Monocyte (primary cell): ENCODE data around the genes MRGPRX4, SAA4, MRGPRX1 and NAV2.

DNA sequence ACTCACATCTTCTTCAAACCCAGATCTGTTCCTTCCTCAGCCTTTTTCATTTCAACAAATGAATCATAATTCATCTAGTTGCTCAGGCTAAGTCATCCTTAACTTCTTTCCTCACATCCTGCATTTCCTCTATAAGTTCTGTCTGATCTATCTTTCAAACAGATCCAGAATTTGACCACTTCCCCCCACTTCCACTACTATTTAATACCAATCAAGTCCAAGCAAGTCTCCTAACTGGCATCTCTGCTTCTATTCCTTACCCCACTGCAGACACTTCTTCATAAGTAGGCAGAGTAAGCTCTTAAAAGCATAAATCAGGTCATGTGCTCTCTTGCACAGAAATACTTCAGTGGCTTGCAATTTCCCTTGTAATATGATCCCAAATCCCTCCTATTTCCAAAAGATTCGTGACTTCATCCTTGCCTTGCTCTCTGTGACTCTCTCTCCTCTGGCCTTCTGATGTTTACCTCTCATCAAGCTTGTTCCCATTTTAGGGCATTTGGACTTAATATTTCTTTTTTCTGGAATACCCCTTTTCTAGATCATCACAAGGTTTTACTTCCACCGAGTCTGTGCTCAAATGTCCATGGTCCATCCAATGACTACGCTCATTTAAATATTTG lies 37.5 kb upstream of the NCR3LG1 start:
- PRO-cap, 2 experiments: no peak in any of the 2 experiments

DNA sequence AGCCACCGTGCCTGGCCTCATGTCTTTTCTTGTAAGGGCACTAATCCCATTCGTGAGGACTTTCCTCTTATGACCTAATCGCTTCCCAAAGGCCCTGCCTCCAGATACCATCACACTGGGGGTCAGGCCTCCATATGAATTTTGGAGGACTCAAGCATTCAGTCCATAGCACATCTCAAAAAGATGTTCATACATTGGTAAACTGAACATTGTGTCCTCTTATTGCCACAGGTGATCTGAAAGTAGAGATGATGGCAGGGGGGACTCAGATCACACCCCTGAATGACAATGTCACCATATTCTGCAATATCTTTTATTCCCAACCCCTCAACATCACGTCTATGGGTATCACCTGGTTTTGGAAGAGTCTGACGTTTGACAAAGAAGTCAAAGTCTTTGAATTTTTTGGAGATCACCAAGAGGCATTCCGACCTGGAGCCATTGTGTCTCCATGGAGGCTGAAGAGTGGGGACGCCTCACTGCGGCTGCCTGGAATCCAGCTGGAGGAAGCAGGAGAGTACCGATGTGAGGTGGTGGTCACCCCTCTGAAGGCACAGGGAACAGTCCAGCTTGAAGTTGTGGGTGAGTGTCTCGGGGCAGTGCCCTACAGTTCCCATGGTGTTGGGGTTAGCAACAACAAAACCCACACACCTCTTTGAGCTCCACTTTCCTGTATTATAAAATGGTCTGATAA lies 5.0 kb downstream of the NCR3LG1 start:
- PRO-cap, 2 experiments: no peak in any of the 2 experiments

DNA sequence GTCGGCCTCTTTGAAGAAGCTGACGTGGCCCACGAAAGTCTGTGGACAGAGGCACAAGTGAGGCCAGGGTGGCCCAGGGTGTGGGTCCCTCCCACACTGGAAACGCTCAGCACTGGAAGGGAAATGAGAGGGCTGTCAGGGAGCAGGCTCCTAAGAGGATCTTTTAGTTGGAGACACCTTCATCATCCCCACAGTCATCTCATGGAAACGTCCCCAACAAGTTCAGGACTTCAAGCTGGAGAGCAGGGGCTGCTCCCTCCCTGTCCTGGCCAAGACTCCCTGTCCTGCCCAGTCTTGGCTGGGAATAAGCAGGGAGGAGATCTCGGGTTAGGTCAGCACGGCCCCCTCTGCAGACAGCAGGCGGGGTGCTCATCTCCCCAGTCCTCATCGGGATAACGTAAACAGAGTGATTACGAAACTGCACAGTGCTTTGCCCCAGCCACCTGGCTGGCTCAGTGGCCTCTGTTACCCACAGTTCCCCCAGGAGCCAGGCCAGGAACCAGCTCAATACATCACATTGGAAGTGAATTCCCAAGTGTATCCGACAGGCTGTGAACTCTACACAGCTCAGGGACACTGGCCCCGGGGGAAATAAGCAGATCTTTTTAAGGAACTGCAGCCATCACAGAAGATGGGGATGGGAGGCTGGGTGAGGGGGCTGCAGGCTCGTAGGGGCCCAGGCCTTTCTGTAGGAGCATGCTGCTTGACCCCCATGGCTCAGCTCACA lies 42.6 kb upstream of the KCNJ11 start:
- PRO-cap, 2 experiments: no peak in any of the 2 experiments

- PRO-cap, 2 experiments: no peak in any of the 2 experiments
Measured at GRCh38 chr11:18172472-18172992, at the start of gene MRGPRX4. TSS of gene MRGPRX4 (plus strand) at chr11:18172837.

DNA sequence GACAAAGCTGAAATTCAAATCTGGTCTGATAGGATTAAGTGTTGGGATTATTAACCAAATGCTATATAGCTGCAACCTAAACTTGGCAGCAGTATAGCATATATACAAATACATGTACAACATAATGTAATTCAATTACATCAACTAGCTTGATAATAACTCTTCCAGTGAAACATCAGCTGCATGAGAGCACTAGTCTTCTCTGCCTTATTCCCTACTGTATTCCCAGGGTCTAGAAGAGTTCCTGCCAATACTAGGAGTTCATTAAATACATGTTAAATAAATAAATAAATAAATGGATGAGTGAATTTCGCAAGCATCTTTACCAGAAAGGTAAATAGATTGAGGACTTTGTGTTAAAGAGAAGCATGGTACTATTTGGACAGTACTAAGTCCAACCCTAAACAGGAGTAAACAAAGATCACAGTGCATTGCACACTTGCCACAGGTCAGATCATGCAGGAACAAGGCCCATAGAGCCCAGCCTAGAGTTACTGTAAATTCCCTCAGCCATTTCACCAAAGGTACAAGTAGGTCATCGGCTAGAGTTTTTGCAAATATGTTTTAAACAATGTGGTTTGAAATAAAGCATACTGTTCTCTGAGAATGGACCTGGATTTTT lies 12.7 kb downstream of the SAA4 start:
- PRO-cap, 2 experiments: no peak in any of the 2 experiments

GRCh38 chr11:18236377-18237563 lies at the start of gene SAA4:
TSS of gene SAA4 (minus strand) at chr11:18236802.
- PRO-cap, 2 experiments: no peak in any of the 2 experiments

DNA sequence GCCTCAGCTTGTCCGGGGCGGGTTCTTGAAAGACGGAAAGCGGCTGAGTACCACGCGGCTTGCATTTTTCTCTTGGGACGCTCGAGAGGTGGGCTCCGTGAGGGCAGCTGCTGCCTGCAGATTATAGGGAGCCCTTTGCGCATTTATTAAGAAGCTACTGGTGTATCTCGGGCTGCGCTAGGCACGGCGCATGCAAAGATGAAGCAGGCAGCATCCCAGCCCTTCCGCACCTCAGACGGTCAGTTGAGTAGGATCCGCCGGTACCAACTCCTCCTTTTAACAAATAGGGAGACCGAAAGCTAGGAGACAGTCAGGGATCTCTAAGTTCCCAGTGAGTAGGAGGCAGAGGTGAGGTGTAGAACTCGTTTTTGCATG lies 660 bp downstream of the LDHA start:
- PRO-cap, 2 experiments: no peak in any of the 2 experiments

DNA sequence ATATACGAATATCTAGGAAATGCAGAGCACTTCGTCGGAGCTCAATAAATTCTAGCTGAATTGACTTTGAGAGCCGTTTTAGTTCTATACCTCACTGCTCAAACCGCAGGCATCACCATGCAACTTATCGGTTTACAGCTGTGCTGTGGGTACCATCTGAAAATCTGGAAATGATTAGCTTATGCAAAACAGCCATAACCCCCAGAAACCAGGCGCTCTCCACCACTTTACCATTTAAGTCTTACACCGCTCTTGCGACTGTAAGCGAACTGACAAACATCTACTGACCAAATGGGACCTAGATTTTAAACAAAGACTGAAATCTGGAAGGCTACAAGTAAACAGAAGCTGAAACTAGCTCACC lies 925 bp downstream of the SPTY2D1 start:
- PRO-cap, 2 experiments: no peak in any of the 2 experiments

GRCh38 chr11:18939204-18939582 lies at the start of gene MRGPRX1:
TSS of gene MRGPRX1 (minus strand) at chr11:18939414.
- PRO-cap, 2 experiments: no peak in any of the 2 experiments

- PRO-cap, 2 experiments: no peak in any of the 2 experiments
Measured at GRCh38 chr11:19116822-19117046, 234 bp upstream of the ZDHHC13 start.

DNA sequence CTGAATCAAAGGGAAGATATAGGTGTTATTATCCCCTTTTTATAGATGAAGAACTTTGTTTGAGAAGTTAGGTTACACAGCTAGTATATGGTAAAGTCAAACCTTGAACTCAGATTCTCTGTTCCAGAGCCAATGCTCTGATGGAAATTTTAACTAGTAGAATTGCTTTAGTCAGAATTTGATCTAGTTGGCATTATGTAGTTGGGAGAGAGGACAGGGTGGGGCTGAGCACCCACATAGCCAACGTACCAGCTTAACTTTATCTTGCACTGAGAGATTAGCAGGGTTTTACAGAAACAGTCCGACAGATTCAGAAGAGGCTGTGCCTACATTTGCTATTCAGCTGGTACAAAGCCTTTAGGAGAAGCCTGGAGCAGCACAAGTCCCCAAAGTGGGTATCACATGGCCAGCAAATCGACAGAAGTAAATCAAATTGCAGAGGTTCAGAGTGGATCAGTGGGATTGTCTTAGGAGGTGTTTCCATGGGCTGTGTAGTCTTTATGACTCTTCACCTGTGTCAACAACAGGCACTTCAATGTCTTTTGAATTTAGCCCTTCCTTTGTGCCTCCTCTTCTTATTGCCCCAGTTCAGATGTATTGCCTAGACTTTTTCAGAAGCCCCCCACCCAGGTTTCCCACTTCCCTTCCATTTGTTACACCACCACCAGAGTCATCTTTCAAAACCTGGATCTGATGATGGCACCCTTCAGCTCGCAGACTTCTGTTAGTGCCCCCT lies 7.3 kb upstream of the CSRP3 start:
- PRO-cap, 2 experiments: no peak in any of the 2 experiments

GRCh38 chr11:19394363-19394970 lies 153.7 kb upstream of the E2F8 start:
- PRO-cap, 2 experiments: no peak in any of the 2 experiments

DNA sequence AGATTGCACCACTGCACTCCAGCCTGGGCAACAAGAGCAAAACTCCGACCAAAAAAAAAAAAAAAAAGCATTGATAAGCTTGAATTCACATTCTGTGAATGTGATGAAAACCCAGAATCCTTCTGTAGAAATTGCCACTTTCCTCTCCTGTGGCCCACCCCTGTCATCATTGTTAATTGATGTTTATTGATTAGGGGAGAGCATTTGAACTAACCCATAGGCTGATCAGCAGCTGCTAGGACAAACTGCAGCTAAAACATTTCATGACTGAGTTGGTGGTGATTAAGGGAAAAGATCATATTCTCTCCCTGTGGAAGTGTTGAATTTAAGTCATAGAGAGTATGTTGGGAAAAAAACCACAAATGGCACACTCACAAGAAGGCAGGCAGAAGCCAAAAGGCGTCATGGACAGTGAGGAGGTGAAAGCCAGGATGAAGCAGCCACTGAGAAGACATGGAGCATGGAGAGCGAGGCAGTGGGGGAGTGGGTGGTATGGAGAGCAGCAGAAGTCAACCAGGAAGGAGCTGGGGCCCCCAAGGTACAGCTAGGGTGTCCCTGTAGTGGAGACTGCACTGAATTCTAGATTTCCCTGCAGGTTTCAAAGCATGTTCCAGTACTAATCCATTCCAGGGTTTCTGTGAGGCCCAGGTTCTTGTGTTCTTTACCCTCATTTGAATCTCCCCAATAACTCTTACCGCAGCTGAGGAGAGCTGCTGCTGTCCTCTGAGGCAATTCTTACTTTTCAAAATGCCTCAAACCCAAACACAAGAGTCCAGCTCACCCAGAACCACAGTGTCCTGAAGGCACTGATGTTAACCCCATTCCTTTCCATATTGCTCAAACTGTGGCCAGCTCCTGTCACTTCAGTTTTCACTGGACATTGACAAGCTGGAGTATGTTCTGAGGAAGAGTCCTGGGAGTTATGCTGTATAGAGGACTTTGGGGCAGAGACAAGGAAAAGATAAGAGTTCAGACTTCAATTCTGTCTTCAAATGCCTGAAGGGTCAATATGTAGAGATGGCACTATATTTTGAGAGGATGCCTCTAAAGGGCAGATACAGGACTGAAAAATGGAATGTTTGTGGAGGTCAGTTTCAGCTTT lies 191.8 kb upstream of the E2F8 start:
- PRO-cap, 2 experiments: no peak in any of the 2 experiments

DNA sequence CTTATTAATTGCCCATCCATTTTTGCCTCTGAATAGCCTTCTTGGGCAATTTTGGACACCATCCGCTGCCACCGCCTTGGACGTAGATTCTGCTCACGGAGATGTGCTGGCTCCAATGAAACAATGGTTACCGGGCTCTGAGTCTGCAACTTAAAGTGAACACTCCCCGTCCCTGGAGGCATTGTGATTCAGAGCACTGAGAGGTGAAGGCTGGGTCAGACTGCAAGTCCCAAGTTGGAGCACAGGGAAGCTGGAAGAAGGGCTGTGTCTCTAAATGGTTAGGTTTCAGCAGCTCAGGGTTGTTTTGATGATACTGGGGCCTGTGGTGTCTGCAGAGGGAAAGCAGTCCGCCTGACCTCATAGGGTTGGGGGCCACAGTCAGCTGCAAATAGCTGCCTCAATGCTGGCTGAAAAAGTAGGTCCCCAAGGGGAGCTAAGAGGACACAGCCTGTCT lies 213.2 kb upstream of the E2F8 start:
- PRO-cap, 2 experiments: no peak in any of the 2 experiments

DNA sequence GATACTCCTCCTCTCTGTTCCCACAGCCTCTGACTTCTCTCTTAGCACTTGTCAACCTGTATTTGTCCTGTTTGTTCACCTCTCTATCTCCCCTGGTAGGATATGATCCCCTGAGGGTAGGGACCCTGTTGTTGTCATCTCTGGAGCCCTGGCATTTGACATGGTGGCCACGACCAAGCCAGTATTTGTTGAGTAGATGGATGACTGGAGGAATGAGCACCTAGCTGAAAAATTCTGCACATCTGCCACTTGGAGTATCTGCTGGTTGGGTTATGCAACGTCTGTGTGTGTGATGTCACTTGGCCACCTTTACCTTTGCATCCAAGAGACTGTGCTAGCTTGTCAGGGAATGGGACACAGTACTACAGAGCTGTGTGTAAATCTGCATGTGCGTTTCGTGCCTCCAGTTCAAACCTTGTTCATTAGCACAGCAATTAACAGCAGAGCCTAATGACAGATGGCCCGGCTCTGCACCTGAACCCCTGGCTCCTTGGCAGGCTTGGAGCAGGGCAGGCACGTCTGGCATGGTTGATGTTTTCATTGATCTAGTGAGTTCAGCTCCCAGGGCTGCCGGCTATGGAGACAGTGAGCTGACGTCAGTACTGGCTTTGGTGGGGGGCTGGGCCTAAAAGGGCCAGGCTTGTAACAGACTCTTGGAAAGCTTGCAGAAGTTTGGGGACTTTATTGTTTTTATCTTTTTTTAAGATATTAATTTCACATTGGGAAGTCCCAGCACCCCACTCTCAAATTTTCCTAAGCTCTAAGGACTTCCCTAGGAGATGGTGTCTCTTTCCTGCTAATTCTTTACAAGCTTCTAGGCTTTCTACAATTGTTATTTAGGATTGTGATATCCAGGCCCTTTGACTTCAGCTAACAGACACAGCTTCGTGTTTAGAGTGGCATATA lies 188.4 kb upstream of the NAV2 start:
- PRO-cap, 2 experiments: no peak in any of the 2 experiments

- PRO-cap, 2 experiments: no peak in any of the 2 experiments
Measured at GRCh38 chr11:19672546-19672962, 40.1 kb upstream of the NAV2 start.

- PRO-cap, 2 experiments: no peak in any of the 2 experiments
Measured at GRCh38 chr11:19697565-19698157, 15.0 kb upstream of the NAV2 start.

- PRO-cap, 2 experiments: peak in 2 of 2 experiments; most common plus-strand start chr11:19712837 (in 2); most common minus-strand start chr11:19712642 (in 2)
Measured at GRCh38 chr11:19711757-19712961, at the start of gene NAV2. TSS of gene NAV2 (plus strand) at chr11:19712837.

DNA sequence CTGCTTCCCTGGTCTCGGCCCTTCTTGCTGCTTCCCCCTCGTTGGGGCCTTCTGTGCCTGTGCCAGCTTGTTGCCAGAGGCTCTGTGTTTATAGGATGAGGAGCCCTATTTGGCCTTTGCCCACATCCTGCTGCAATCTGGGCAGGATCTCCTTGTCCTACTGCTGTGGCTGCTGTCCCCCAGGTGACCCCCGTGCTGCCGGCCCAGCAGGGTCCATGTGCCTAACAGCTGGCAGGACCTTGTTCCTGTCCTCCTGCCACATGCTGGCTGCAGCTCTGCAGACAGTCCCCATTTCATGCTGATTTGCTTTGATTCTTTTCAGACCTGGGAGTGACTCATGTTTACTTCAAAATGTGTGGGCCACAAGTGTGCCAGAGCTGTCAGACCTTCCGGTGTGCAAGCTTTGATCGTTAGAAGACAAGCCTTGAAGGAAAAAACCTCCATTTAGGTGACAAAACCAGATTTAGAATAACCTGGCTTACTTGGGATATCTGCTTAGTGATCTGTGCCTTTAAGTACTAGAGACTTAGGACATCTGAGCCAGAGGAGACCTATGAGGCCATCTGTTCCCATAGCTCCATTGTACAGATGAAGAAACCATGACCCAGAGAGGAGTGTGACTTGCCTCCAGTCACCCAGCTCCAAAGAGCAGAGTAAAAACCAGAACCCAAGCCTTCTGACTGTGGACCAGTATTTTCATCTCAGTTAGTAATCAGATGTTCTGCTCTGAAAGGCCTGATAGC lies 11.1 kb downstream of the NAV2 start:
- PRO-cap, 2 experiments: no peak in any of the 2 experiments

DNA sequence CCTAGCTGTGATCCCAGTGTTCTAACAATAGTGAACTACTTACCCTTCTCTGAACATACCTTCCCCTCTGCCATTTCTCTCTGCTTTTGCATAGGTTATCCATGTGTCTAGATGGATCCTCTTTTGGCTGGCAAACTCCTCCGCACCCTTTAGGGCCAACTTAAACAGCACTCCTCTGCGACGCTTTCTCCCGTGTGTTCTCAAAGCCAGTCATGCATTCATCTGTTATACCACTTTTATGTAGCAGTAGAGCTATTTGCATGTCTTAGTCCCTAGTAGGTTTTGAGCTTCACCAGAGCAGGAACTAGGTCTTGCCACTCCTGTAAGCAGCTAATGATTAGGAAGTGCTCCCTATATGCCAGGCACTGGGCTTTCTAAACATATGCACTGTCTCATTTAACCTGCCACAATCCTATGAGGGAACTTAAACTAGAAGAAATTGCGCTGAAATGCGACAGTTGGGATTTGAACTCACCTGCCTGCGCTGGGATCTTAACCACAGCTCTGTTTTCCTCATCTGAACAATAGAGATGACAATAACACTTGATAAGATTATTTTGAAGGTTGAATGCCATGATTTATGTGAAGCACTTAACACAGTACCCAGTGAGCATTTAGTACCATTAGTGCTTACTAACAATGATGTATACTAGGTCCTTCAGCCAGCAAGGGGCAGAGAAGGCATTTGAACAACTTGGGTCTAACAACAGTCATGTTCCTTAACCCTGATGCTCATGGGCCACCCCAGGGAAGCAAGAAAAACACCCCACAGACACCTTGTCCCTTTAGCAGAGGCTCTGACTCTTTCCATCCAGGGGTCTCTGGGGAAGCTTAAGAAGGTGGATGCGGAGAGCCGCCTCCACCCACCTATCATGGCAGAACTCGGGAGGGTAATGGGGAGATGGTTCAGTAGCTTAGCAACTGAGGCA lies 180.6 kb downstream of the DBX1 start:
- PRO-cap, 2 experiments: no peak in any of the 2 experiments